AG04450 (cell line): ENCODE data around the gene MRFAP1L1.

- CAGE, long polyA plus RNA: no peak
- RRBS: 6% methylated on average over 17 of the region's 18 CpGs
Observed at GRCh38 chr4:6390406-6390784, 82.0 kb downstream of the PPP2R2C start.

DNA sequence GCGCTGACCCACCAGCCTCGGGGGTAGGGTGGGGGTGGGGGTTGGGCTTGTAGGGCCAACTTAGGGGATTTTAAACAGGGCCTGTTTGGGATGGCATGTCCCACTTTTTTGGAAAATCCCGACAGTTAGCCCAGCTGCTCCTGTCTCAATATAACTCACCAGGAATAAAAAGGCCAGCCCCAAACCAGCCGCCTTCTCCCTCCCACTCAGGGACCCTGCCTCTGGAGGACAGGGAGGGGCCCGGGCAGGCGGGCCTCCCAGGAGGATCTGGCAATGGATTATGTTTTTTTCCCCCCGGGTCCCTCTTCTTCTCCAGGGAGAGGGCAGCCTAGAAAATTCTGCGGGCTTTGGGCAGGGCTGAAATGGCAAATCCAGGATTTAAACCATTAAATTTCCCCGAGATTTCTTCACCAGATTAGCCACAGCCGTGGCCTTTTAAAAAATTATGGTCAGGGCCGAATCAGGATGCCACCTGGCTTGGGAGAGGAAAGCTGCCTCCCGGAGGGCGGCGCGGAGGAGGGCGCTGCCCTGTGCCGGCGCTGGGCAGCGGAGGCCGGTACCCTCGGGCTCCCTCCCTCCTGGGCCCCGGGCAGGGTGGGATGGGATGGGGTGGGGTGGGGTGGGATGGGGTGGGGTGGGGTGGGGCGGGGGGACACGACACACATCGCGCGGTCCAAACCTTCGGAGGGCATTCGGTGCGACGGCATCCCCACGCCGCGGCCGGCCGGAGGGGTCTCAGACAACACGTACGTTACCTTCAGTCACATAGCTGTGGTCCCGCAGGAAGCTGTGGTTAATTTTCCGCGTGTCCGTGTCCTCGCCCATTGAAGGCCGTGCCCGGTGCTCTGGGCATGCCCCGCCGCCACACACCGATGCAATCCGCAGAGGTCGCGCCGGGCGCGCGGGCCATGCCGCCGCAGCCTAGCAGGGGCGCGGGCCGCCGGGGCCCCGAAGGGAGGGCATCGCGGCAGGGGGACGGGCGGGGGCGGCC is 714 bp downstream of the PPP2R2C start:
- CAGE, long polyA plus RNA: no peak
- RRBS: 2% methylated on average over 35 of the region's 67 CpGs

GRCh38 chr4:6528757-6529561 is 46.0 kb upstream of the MAN2B2 start:
- CAGE, long polyA plus RNA: no peak
- RRBS: no CpG with 5 or more reads among the region's 17 CpGs

DNA sequence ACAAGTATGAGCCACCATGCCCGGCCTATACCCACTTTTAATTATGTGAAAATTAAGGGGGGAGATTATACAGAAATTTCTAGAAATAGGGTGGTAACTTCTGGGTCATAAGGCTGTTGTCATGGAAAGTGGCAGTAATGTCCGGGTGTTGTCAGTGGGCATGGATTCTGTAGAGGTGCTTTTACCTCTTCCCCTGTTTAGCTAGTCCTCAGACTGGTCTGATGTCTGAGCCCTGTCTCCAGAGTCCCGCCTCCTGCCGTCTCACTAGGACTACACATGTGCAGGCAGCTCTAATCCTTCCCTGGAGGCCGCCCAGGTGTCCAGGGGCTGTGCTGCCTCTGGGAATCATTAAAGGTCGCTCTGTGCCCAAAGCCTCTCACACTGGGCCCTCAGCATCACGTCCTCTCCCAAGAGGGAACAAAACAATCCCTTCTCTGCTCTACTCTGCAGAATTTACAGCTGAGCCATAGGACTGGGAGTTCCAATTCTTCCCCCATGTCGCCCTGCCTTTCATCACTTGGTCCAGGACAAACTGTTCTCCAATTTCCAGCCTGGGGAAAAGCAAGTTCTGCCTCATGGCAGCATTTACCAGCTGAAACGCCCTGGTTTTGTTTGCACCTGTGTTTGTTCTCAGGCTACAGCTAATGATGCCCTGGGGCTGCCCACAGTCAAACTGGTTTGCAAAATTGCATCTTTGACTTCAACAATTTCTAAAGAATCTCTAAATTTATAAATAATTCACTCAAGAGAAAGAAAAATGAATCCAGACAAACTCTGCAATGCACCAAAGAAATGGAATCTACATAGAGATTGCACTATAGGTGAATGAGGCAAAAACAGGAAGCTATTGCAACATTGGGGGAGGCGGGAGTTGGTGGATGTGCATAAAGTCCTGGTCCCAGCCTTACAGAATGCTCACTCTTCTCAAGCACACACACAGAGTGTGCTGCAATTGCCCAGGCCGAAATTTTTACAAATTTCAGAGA is 7.3 kb upstream of the MRFAP1 start:
- CAGE, long polyA plus RNA: no peak
- RRBS: 66% methylated on average over 2 of the region's 11 CpGs

DNA sequence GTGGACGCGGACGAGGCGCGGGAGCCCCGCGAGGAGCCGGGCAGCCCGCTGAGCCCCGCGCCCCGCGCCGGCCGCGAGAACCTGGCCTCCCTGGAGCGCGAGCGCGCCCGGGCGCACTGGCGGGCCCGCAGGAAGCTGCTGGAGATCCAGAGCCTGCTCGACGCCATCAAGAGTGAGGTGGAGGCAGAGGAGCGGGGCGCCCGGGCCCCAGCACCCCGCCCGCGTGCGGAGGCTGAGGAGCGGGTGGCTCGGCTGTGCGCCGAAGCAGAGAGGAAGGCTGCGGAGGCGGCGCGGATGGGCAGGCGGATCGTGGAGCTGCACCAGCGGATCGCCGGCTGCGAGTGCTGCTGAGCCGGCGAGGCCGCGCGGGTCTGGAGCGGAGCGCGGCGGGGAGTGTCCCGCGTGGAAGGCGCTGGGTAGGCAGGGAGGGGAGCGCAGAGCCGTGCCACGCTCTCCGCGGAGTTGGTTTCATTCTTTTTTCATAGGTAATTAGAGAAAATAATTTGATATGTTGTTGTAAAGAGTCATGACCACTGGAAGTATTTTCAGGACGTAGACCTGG is 428 bp downstream of the ENSG00000170846 start:
- CAGE, long polyA plus RNA: no peak
- RRBS: 1% methylated on average over 14 of the region's 65 CpGs

DNA sequence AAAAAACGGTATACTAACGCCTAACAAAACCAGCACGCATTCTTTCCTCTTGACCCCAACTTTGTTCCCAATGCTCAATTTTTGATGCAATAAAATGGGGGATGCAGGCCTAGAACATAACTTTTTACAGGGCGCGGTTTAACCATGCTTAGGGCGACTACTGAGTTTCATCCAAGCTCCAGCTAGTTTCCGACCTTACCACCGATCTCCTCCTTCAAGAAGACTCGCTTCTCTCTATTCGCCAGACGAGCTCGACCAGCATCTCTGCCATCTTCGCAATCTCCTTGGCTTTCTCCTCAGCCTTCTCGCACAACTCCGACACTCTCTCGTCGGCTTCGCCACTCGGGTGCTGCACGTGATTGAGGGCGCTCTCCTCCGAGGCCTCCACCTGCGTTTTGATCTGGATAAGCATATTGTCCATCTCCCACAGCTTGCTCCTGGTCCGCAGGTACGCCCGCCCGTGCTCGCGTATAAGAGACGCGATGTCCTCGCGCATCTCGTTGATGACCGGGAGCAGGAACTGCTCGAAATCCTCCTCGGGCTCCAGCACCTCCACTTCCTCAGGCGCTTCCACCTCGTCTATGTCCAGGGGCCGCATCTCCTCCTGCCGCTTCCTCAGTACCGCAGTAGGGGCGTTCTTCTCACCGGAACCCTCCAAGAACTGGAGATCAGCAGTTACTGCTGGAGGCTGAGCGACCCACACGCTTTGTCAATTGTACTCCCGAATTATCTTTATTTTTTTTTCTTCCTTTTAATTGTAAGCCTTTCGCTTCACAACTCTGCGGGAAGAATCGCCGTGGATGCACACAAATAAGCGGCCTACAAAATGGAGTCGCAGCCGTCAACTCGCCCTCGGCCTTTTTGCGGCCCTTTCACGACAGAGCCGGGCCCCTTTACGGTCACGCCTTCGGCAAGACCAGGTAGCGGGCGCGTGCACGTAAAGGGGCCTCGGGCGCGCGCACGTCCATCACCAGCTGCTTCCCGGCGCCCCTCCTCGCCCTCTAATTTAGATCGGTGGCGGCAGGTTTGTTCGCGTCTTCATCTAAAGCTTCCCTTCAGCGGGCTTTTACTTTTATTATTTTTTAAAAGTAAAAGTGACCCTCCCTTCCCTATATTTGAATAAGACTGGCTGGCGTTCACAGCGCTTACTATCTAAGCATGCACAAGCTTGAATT is at the start of gene MRFAP1L1:
Gene MRFAP1L1 (minus strand): TSS at position 834 of the 1,175 bp plus-strand sequence.
- CAGE, long polyA plus RNA: start-site peak on the minus strand centred at position 816 of the sequence, 41 bp wide, 3,051 and 2,814 reads in 2 replicates
- RRBS: 2% methylated on average over 10 of the region's 81 CpGs

DNA sequence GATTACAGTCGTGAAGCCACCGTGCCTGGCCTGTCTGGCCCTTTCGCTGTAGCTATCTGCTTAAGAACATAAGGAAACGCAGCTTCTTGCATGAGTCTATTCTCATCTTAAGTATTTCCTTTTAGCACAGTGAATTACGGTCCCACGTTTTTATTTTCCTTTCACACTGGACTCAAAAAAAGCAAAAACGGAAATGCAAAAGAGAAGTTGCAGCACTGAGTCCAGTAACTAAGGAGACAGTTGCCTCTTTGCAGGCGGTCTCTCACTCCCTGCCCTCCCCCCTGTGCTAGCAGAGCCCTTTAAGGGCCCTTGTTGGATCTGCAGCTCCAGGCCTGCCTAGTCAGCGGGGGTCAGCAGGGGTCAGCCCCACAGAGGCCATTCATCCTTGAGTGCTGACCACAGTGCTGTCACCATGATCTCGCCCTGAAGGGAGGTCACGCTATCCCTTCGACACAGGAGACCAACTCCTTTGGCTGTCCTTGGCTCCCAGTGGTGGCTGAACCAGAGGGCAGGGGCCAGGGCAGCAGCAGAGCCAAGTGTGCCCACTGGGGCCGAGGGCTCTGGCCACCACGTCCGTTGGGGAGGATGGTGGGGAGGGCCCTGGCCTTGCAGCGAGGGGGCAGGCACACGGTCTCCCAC is 21.7 kb upstream of the TBC1D14 start:
- CAGE, long polyA plus RNA: no peak
- RRBS: no CpG with 5 or more reads among the region's 17 CpGs

GRCh38 chr4:6916294-6917122 is 6.9 kb downstream of the TBC1D14 start:
- CAGE, long polyA plus RNA: no peak
- RRBS: 95% methylated on average over 3 of the region's 20 CpGs

DNA sequence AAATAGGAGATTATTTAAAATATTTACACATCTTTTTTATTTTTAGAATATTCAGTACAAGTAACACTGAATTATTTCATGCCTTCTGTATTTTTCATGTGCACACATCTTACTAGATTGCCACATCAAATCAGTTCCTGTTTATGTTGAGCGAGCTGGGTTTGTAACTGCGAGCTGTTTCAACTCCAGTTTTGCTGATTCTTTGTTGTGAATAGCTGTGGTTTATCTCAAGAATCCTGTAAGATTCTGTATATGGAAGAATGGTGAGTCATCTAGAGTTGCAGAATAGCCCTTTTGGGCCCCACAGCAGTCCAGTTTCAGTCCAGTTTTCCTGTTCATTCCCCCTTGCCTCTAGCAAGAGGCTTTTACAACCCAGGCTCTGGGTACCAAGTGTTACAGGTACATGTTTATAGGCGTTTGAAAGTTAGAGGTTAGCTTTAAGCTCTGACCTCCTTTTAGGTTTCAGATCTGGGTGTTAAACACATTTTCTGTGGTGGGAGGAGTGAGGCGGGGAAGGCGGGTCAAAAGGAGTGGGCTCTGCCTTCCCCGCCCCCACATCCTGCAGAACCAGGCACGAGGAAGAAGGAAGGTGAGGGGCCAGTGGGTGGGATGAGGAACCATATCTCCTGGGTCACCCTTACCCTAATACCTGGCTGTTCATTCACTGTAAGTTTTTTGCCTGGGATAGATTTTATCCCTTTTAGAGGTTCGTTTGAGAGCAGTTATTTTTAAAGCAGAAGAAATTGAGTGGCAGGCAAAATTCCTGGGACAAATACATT is 32.7 kb downstream of the TBC1D14 start:
- CAGE, long polyA plus RNA: no peak
- RRBS: no CpG with 5 or more reads among the region's 8 CpGs

GRCh38 chr4:6972535-6973379 is 63.1 kb downstream of the TBC1D14 start:
- CAGE, long polyA plus RNA: no peak
- RRBS: no CpG with 5 or more reads among the region's 14 CpGs

DNA sequence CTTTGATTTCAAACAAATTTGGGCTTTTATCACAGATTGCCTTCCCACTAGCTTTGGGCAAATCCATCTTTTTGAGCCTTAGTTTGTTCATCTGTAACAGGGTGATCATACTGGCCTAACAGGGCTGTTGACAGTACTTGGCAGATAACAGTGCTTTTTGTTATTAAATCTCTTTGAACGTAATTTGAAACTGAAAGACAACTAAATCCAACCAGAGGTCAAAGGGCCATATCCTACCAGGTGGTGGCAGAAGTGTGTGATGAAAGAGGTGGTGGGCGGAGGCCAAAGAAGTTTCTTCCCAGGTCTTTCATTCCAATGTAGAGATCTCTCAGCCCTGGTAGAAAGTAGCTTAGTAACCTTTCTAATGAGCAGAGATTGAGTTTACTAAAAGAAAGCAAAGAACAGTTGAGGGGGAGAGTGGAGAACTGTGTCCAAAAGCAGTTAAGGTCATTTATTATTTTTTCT is 34.8 kb downstream of the CCDC96 start:
- CAGE, long polyA plus RNA: no peak
- RRBS: no CpG with 5 or more reads among the region's 2 CpGs

DNA sequence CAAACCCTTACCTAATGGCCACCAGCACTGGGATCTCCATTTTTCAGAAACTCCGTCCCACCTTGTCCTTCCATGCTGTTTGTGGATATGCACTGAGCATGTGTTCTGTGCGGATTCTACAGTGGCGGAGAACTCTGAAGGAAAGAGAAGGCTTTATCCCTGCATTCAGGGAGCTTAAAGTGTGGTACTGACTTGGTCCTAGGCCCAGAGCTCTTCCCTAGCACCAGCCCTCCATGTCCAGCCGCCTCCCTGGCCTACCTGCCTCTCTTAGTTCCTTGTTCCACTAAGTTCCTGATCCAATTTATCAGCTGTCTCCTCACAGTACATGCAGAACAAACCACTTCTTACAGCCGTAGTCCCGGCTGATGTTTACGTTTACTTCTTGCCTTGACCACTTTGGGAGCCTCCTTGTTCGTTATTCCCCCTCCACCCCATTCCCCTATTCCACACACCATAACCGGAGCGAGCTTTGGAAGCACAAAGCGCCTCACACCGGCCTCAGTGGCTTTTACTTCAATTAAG is 1.9 kb downstream of the TADA2B start:
- CAGE, long polyA plus RNA: no peak
- RRBS: 75% methylated on average over 3 of the region's 12 CpGs

DNA sequence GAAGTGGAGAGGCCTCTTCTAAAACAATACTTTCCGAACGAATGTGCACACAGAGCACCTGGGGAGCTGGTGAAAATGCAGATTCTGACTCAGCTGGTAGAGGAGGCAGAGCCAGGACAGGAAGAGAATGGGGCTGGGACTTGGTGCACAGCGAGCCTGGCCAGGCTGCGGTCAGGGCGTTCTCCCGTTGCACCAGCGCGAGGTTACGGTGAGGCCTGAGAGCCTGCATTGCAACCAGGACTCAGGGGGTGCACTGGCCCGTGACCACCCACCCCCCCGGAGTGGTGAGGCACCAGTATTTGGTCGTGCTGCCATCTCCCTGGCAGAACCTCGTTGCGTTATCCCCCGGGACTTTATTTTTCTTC is 2.7 kb downstream of the TADA2B start:
- CAGE, long polyA plus RNA: no peak
- RRBS: 93% methylated on average over 5 of the region's 15 CpGs

DNA sequence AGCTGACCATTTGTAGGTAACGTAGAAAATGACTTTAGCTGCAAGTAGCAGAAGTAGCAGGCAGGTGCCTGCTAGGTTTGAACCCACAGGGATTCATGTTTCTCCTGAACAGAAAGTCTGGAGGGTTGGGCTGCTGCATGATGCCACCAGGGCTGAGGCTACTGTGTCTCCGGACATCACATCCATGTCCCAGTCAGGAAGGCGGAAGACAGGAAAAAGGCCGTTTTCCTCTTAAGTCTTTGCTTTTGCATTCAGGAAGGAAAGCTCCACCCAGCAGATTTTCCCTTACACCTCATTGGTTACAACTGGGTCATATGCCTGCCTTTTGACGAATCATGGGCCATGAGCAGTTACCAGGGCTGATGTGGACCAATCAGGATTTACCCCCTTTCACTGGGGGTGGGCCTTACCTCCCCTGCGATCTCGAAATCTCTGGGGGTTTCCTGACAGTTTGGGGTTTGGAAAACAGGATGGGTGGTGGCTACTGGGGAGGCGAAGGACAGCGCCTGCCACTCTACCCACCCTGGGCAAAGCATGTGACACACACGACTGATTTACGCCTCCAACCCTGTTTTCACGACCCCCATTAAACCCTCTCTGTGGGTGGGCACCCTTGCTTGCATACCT is 52.5 kb upstream of the GRPEL1 start:
- CAGE, long polyA plus RNA: no peak
- RRBS: no CpG with 5 or more reads among the region's 12 CpGs

DNA sequence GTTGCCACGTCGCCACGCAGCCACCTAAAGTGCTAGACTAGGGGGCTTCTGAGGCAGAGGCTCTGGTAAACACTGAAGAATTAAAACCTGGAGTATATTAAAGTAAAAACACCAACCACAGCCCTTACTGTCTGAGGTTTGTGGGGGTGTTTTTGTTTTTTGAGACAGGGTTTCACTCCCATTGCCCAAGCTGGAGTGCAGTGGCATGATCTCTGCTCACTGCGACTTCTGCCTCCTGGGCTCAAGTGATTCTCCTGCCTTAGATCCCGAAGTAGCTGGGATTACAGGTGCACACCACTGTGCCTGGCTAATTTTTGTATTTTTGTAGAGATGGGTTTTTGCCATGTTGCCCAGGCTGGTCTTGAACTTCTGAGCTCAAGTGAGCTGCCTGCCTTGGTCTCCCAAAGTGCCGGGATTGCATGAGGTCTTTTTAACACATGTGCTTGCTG is 59.9 kb upstream of the SORCS2 start:
- CAGE, long polyA plus RNA: no peak
- RRBS: no CpG with 5 or more reads among the region's 6 CpGs

DNA sequence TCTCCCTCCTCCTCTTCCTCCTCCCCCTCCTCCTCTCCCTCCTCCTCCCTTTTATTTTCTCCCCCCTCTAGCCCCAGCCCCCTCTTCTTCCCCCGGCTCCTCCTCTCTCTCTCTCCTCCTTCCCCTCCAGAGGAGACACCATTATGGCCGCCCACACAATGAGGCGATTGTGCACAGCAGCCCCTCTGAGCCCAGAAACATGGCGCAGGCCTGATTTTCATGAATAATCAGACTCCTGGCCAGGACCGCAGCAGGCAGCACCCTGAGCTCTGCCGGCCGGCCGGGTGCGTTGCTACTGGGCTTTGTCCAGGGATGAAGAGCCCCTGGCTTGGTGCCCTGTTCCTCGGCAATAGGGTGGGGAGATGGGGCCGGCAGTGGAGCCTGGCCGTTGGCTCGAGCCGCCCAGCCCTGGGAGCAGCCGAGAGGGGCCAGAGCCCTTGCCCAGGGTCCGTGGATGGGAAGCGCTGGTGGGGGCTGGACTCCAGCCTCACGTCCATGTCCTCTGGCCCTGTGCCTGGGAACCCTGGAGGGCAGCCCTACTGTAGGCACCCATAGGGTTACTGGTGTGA is 102.9 kb downstream of the SORCS2 start:
- CAGE, long polyA plus RNA: no peak
- RRBS: 8% methylated on average over 4 of the region's 18 CpGs

DNA sequence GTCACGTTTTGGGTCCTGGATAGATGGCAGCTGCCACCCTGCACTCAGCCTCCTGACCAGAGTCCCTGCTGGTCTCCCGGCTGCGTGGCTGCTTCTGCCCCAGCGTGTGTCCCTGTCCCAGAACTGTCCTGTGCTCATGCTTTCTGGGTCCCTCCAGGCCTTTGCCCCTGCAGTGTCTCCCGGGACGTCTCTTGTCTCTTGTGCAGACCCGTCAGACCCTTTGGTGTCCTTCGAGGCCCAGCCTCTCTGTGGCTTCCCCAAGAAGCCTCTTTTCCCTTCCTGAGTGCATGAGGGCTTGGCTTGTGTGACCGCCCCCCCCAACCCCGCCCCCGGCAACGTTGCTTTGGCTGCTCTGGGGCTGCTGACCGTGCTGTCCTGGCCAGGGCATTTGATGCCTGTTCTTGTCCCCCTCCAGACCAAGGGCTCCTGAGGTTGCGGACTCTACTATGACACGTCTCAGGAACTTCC is 107.2 kb downstream of the PSAPL1 start:
- CAGE, long polyA plus RNA: no peak
- RRBS: 83% methylated on average over 4 of the region's 15 CpGs

DNA sequence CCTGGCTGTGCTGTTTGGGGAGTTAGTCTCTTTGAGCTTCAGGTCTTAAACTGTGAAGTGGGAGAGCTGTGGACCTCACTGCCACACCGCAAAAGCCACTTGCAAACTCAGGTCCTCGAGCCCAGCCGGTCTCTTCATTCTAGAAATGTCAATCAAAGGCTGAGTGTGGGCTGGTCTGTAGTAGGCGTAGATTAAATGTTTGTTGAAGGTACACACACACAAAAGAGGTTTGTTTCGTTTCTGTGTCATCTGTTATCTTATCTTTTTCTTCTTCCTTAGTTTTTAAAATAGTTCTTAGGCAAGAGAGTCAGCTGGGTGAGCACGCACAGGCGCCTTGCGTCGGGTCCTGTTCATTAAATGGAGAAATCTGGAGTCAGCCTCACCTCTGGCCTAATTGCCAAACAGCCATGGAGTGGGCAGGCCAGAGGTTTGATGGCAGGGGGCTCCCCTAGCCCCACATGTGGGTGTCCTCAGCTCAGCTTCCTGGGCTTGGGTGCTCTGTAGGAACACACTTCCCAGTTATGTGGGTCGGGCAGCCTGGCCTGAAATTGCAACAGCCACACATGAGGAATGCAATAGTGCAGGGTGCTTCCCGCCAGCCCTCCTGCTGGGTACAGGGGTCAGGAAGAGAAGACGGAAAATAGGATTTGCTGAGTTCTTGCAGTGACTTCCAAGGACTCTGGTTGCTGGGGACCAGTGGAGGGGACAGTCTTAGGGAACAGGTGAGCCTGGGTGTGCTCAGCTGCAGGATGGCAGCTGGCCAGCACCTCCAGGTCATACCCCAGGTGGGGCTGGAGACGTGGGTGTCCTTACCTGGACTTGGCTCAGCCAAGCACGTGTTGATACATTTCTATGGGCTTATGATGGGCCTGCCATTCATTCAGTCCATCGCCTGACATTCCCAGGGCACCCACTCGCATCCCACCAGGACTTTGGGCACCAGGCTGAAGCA is 997 bp upstream of the PSAPL1 start:
- CAGE, long polyA plus RNA: no peak
- RRBS: no CpG with 5 or more reads among the region's 16 CpGs

GRCh38 chr4:7805958-7806621 is 133.6 kb downstream of the AFAP1 start:
- CAGE, long polyA plus RNA: no peak
- RRBS: no CpG with 5 or more reads among the region's 19 CpGs

- CAGE, long polyA plus RNA: no peak
- RRBS: no CpG with 5 or more reads among the region's 13 CpGs
Observed at GRCh38 chr4:7861111-7861939, 78.3 kb downstream of the AFAP1 start.